Sciatic nerve (tissue), 1 donor: ENCODE results near the genes STPG4 and STON1.

GRCh38 chr2:47155022-47155478 is at the start of gene STPG4:
Gene STPG4 (minus strand): TSS chr2:47155308.
- PRO-cap: no peak

GRCh38 chr2:47174092-47174502 is 2.2 kb downstream of the CALM2 start:
- PRO-cap: no peak

DNA sequence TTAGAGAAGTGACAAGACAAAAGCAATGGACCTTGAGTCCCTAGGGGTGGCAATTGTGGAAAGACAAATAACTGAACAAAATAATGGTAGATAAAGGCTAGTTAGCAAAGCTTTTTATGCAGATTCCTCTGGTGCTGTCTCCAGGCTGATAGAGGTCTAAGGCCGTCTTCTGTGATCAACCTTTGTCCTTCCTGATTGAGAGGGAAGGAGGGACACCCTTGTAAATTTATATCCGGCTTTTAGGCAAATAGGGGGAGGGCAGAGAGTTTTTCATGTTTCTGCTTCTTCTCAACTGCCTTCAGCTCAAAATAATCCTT is 94.9 kb upstream of the CALM2 start:
- PRO-cap: no peak

- PRO-cap: bidirectional peak, plus-strand start at chr2:47272368, minus-strand start at chr2:47272231; unidirectional peak, minus-strand start at chr2:47272474
These were observed 96.1 kb upstream of the CALM2 start for GRCh38 chr2:47271961-47273227.

DNA sequence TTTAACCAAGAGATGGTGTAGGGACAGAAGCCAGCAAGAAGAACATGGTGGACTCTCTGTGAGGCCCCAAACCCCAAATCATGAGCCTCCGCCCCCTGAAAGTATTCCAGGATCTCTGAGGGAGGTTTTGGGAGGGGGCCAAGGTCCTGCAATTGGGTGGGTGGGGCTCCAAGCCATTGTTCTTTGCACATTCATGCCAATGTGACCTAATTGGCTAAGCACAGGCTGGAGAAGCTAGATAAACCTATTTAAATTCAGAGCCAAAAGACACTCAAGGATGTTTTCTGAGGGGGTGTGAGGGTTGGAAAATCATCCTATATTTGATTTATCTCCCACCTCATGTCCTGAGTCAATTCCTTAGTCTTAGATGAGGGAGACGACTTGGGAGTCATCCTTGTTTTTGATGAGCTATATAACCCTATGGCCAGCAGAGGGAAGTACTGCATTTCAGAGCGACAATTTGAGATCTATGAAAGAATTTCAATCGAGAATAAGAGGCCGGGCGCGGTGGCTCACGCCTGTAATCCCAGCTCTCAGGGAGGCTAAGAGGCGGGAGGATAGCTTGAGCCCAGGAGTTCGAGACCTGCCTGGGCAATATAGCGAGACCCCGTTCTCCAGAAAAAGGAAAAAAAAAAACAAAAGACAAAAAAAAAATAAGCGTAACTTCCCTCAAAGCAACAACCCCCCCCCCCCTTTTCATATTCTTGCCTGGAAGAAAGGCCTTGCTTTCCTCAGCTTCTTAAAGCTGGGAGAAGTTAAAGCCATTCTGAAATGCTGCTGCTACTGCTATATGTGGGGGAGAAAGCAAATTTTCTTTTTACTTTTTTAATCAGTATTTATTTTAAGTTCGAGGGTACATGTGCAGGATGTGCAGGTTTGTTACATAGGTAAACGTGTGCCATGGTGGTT is 34.0 kb upstream of the EPCAM start:
- PRO-cap: no peak

DNA sequence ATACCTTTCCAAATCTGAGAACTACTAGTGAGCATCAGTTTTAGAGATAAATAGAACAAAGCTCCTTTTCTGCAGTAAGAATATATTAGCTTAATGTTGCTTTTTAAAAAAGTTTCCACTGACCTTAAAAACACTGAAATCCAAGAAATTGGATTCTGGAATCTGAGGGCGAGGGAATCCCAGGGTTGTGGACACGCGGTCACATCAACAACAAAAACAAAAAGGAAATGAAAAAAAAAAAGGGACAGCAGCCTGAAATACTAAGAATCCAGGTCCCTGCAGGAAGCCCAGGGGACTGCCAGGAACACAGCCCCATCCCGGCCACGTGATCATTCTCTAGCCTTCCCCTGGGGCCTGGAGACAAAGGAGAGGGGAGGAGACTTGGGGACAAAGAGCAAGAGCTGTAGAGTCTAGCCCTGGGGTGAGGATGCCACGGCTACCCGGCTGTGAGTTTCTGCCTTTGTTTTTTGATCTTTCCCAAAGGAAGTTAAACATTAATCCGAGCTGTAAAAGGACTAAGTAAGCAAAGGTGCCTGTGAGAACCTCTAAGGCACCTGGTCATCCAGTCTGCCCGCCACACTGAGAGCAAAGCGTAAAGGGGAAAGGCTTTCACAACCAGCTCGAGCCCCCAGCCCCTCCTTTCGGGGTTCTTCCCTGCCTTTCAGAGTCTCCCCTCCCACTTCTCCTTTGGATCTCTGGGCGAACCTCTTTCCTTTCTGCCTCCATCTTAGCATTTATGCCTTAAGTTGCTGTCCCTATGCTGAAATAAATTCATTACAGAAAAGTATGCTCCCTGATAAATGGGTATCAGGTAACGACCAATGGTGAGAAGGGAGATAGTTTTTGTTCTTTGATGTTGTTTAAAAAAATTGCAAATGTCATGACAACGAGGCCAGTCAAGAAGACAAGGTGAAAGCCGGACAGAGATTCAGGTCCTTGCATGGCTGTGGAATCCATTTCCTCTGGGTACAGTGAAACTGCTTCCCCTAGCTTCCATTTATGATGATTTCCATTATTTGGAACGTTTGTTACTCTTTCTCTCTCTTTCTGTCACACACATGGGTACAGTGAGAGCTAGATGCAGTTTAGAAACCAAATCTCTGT is 24.0 kb upstream of the EPCAM start:
- PRO-cap: bidirectional peak, plus-strand start at position 368 of the sequence, minus-strand start at position 327 of the sequence; bidirectional peak, plus-strand start at position 679 of the sequence, minus-strand start at position 581 of the sequence

- PRO-cap: no peak
These were observed 23.3 kb upstream of the EPCAM start for GRCh38 chr2:47345882-47346197.

DNA sequence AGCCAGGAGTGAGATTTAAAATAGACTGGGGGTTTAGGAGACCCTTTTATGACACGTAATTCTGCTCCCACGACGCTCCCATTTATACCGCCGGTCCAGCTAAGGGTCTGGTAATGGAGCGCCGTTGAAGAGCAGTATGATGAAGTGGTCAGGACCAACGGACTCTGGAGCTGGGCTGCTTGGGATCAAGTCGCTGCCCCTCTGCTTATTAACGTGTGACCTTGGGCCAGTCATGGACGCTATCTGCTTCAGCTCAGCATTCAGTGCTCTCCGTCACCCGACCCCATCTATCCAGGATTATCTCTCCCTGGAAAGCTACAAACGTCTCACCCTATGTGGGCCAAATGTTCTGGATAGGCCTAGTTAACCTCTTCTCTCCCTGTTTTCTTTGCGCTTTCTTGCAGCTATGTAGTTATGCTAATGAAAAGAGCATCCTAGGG is 833 bp downstream of the MSH2 start:
- PRO-cap: no peak

GRCh38 chr2:47782243-47782459 is 794 bp upstream of the MSH6 start:
- PRO-cap: no peak

DNA sequence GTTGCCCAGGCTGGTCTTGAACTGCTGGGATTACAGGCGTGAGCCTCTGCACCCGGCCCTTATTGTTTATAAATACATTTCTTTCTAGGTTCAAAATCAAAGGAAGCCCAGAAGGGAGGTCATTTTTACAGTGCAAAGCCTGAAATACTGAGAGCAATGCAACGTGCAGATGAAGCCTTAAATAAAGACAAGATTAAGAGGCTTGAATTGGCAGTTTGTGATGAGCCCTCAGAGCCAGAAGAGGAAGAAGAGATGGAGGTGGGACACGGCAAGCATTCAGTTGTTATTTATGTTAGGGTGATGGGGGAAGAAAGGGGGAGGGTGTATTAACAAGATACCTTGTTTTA is 12.8 kb downstream of the MSH6 start:
- PRO-cap: no peak

- PRO-cap: no peak
These were observed 28.7 kb downstream of the MSH6 start for GRCh38 chr2:47811336-47812395.

DNA sequence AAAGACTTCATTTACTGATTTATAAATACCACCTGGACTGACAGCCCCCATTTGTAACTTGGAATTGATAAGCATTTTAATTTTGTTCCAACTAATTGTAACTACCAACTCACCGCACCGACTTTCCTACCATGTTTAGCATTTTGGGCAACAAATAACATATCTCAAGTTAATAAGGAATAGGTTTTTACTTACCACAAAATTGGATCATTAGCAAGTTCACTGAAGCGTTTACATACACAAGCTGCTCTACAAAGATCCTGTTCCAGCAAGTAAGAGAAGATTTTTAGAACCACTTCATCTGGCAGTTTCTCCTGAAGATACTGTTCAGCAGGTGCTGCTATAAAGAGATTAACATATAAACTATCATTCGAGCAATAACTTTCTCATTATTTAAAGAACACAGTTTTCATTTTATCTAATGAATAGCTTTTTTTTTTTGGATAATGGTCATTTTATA is 55.7 kb downstream of the MSH6 start:
- PRO-cap: no peak

GRCh38 chr2:48219576-48220349 is 94.7 kb upstream of the FOXN2 start:
- PRO-cap: no peak

DNA sequence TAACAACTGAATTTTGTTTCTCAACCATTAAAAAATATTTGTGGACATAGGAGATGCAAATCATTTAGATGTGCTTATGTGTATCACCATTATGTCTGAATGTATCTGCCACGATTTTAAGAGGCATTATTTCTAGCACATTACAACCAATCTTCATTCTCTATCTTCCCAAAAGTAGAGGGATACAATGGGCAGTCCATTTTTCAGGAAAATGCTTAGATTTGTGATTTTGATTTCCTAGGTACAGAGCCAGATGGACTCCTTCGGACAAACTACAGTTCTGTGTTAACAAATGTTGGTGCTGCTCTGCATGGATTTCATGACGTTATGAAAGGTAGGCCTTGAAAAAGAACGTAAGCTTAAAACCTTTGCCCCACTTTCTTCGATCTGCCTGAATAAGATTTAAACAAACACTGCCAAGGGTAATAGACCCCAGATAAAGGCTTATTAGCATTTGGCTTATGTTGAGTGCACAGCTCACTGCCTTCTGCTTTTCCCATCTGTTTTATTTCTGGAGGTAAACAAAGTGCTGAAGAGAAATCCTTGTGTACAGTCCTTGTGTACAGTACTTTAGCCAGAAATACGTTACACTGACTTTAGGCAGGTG is 39.2 kb downstream of the PPP1R21 start:
- PRO-cap: no peak

DNA sequence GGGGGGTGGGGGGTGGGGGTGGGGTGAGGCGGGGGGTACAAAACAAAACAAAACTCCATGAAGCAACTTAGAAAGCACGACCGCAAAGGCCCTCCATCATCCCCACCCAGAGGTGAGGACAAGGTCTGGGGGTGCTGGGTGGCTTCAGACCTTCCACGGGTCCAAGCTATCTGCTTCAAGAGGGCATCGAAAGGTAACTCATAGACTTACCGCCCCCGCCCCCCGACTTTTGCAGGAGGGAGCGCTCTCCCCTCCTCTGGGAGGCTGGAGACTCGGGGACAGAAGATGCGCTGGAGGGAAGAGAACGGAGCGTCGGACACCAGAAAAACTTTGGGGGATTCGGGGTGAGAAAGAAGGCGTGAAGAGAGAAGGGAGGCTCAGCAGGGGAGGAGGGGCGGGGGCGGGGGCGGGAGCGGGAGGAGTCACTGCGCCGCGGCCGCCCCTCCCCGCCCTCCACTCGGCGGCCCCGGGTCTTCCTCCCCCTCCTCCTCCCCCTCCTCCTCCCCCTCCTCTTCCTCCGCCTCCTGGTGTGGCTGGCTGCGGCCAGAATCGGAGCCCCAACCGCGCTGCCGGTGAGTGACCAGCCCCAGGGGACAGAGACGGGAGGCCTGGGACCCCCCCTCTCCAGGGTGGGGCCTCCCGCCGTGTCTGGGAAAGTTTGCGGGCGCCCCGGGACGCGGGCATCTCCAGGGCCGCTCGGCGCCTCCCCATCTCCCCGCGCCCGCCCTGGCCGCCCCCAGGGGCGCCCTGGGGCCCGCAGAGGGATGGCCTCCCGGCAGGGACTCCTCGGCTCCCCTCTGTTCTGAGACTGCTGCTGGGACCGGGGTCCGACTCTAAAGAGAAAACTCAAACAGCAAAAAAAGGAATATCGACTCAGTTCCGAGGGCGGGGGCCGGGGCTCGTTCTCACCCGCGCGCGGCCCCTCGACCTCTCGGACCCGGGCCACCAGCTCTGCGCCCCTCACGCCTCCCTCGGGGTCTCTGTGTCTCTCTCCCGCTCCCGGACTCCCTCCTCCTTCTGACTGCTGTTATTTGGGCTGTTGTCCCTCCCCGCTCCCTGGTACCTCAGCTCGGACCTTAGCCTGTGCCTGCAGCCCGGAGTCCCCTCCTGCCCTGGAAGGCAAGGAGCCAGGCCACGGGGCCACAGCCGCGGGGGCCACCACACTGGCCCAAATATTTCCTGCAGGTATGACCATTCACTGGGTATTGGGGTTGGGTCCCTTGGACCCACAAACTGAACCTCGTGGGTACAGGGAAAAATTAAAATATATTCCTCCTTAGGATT is at the start of gene STON1:
STON1 (plus strand) TSS at position 510 of the 1,284 bp plus-strand sequence.
- PRO-cap: bidirectional peak, plus-strand start at position 575 of the sequence, minus-strand start at position 332 of the sequence; unidirectional peak, minus-strand start at position 1,019 of the sequence; unidirectional peak, minus-strand start at position 1,114 of the sequence

GRCh38 chr2:48568561-48569036 is 38.6 kb downstream of the STON1 start:
- PRO-cap: unidirectional peak, plus-strand start at chr2:48568933

DNA sequence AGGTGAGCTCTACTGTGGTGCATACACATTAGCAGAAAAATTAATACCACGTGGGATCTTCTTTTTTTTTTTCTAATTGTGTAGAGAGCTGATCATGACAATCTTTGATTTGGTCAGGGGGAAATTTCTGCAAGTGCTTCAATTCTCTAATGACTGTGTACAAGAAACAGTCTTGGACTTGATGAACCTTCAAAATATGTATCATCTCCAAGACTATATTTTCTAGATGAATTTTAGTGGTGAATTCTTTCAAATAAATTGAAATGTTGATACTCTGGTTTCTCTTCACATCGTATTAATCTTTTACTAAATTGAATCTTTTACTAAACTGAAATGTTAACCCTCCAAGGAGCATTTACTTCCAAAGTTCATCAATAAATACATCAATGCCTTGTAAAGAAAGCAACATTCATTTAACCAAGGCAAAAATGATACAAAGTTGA is 910.1 kb upstream of the FSHR start:
- PRO-cap: no peak

DNA sequence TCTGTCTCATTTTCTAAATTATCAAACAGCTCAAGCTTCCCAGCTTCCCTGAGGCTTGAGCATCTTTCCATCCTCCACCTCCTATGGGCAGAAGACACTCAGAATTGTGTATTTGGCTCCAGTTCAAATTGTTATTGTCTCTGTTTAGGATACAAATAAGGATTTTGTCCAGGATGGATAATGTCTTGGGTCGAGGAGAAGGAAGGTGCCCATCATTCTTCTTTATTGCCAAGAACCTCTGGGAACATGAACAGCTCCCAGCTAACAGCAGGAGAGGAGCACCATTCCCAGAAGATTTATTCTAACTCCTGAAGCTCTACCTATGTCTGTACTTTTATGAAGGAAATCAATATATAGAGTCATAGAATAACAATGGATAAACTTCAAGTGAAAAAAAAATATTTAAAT is 16.7 kb downstream of the NRXN1 start:
- PRO-cap: no peak

- PRO-cap: bidirectional peak, plus-strand start at chr2:51029049, minus-strand start at chr2:51028975
These were observed 3.1 kb downstream of the NRXN1 start for GRCh38 chr2:51028813-51029303.

DNA sequence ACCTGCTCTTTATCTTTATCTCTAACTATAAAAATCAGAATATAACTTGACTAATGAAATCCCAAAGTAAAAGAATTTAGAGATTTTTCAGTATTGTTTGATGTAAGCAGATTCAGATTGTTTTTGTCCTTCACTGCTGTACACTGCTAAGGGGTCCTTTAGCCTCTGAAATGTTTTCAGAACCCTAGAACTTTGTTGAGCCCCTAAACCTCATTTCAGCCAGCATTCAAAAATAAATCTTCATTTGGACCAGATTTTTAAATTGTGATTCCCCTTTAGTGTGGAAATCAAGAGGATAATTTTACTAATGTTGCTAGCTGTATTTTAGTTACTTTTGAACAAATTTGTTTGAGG is 32.1 kb upstream of the NRXN1 start:
- PRO-cap: no peak